Vagina (tissue), 1 donor: Measurements from ENCODE around the gene FANCI.

GRCh38 chr15:85750829-85751270 is 43.9 kb downstream of the KLHL25 start:
- PRO-cap: bidirectional peak, plus-strand start at chr15:85751148, minus-strand start at chr15:85750999
- RAMPAGE, long total RNA: no peak

- PRO-cap: no peak
- RAMPAGE, long total RNA: no peak
Measured at GRCh38 chr15:85757553-85757803, 37.2 kb downstream of the KLHL25 start.

DNA sequence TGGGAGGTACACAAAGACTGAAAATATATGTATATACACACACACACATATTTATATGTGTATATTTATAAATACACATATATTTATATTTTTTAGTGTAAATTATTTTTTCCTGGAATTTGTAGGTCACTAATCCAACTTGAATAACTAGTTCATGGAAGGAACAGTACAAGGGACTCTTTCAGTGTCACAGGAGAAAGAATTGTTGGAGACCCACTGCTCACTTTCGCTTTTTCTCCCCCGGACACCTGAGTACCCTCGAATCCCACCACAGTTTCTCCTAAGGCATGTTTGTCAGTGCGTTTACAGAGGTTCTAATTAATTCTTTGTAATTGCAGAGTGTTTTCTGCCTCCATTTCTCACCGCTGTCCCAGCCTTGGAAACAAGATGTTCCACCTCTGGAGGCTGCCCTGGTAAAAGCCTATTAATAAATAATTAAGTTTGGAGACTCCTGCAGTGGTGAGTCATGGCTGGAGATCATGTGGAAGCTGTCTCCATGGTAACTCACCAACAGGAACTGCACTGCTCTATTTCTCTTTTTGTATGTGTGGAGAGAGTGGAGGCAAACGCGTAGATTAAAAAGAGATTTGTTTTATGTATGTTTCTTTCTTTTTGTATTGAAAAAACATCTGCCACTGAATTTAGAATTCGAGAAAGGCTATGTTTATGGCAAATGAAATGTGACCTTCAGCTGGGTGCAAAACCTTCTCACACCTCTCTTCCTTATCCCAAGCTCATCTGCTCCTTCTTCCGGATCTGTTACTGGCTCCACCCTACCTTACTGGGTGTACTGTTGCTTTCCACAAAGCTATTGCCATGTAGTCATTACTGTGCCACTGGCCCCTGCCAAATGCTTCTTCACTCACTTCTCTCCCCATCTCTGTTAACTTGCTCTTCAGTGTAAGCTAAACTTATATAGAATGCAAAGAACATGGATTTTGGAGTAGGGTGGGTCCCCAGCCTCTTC is 778.8 kb downstream of the NTRK3 start:
- PRO-cap: no peak
- RAMPAGE, long total RNA: no peak

GRCh38 chr15:88015197-88015586 is 241.3 kb downstream of the NTRK3 start:
- PRO-cap: no peak
- RAMPAGE, long total RNA: no peak

DNA sequence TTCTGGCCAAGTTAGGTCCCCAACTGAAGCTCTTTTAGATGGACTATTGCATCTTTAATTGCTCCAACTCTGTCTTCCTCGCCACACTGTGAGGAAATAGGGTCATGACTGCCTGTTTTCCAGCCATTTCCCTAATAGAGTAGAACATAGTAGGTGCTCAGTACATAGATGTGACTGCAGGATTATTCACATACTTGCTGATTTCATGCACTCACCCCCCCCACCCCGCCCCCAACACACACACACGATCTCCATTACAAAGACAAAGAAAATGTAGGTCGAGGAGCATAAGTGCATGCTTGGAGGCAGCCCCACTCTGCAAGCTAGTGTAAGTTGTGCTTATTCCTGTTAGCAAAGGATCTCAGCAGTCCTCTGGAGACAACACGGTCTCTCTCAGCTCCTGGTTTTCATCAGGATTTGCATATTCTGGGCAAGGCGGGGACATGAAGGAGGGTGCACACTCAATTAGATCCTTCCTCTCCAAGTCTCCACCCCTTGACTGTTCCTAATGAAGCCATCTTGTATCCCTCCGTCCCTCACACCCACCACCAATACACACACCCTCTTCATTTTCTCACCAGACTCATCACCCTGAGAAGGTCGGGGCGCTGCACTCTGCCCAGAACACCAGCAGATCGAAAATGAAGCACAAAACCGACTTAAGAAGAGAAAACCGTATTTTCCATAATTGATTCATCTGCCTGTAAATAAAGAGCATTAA is 63.9 kb downstream of the MRPL46 start:
- PRO-cap: no peak
- RAMPAGE, long total RNA: no peak

GRCh38 chr15:88454887-88455398 is 12.2 kb downstream of the MRPL46 start:
- PRO-cap: no peak
- RAMPAGE, long total RNA: no peak

GRCh38 chr15:88648112-88648811 is 9.4 kb downstream of the ISG20 start:
- PRO-cap: no peak
- RAMPAGE, long total RNA: no peak

DNA sequence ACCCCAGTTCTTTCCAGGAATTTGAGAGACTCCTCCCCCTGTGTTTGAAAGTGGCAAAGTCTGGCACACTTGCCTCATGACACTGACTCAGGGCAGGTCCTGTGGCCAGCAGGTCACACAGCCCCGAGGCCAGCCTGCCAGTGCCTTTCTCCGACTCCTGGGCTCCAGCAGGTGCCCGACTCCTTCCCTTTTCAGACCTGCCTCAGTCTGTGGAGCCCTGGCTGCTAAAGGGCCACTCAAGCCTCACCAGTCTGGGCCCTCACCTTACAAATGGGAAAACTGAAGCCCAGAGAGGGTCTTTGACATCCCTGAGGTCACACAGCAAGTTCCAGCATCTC is 10.0 kb downstream of the ISG20 start:
- PRO-cap: no peak
- RAMPAGE, long total RNA: no peak

- PRO-cap: no peak
- RAMPAGE, long total RNA: no peak
Measured at GRCh38 chr15:88716822-88717224, 78.0 kb downstream of the ISG20 start.

- PRO-cap: unidirectional peak, minus-strand start at chr15:88811629
- RAMPAGE, long total RNA: no peak
Measured at GRCh38 chr15:88811427-88811826, 8.2 kb downstream of the ACAN start.

GRCh38 chr15:88905284-88905993 is 7.7 kb downstream of the MFGE8 start:
- PRO-cap: no peak
- RAMPAGE, long total RNA: no peak

- PRO-cap: bidirectional peak, plus-strand start at chr15:89041228, minus-strand start at chr15:89040930
- RAMPAGE, long total RNA: no peak
Measured at GRCh38 chr15:89040729-89041311, 47.4 kb upstream of the ABHD2 start.

DNA sequence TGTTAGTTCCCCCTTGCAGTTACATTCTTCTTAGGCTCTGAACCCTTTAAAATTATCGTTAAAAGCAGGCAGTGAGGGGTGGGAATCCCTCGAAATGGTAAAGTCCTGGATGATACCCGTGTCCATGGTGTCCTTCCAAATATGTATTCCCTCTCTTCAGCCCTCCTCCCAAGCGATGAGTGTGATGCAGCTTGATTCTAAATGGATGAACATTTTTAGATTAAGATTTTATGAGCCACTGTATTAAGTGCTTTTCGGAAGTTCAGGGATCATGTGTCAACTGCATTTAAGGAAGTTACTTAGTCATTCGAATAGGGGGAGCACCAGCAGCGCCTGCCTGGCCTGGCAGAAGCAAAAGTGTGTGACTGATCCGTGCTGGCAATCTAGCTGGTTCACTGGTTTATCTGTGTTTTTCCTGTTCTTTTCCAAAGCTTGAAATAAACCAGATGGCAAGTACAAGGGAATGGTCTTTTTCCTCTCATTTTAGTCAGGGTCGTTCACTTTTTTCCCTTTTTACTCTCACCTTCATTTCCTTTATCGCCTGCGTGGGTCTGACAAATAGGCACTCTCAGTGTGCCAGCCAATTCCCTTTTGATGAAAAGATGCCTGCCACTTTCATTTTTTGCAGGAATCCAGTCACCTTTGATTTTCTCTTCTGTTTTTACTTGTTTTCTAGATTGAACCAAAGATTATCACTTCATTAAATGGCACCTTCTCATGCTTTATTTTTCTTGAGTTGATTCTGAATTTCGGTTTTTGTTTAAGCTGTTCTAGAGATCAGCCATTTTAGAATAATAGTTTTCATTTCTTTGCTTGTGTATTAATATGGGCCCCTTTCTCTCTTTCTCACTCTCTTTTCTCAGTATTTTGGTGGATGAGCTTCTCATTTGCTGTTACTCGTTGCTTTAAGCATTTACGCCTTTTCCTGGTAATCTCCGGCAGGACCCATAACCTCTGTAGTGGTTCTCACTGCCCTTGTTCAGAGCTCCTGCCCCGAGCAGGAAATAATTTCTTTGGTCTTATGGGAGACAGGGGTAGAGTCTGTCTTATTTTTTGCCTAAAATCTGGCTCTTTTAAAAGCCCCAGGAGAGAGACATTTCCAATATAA is 2.7 kb downstream of the ABHD2 start:
- PRO-cap: bidirectional peak, plus-strand start at position 348 of the sequence, minus-strand start at position 177 of the sequence
- RAMPAGE, long total RNA: no peak

GRCh38 chr15:89186736-89187290 is 34.6 kb downstream of the RLBP1 start:
- PRO-cap: no peak
- RAMPAGE, long total RNA: no peak

DNA sequence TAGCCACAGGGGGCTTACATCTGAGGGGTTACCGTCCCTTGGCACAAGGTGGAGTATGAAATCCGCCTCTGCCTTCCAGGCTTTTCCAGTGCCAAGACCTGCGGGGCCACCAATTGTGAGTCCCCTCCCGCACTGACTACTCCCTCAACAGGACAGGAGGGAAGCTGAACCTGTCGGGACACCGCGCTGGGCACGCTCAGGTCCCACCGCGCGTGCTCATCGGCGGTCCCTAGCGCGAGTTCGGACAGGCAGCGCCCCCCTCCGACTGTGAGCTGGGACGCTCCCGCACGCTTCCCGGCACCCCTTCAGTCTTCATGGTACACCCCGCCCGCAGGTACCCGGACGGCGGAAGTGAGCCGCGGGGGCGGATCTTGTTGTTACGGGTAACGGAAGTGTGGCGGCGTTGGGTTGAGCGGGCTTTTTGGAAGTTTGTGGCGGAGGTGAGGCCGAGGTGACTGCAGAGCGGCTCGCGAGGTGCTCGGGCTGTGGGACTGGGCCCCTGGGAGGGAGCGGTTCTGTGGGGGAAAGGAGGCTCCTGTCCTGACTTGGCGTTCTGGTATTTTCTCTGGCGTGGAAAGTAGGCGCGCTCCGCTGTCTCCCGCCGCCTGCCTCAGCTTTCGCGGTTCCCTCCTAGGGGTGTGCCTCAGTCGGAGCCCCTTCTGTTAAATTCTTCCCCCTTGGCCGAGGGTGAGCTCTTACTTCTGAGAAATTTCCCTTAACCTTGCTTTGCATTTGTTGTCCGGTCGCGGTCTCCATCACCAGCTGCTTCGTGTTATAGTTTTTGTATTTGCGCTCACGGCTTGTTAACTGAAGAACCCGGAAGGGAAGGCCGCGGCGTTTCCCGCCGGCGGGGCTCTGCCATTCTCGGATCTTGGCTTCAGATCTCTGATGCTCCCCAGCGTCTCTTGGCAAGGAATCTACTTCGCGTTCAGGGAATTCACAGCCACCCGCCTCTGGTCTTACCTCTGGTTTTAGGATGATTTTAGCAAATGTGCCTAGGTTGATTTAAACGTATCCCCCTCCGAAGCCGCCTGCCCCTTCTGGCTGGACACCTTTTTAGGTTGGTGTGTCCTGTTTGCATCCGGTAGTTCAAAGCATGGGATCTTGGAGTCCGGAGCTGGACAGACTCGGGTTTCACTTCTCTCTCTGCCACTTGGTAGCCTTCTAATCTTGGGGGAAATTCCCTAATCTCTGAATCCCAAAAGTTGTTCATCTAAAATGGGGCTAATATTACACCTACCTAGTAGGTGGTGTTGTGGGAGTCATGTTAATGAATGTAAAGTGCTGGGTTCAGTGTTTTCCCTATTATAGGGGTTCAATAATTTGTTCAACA is at the start of gene FANCI:
FANCI (plus strand) TSS at position 386 of the 1,333 bp plus-strand sequence.
- PRO-cap: bidirectional peak, plus-strand start at position 386 of the sequence, minus-strand start at position 307 of the sequence
- RAMPAGE, long total RNA: start-site peak on the plus strand centred at position 417 of the sequence, 70 bp wide, 59 reads

DNA sequence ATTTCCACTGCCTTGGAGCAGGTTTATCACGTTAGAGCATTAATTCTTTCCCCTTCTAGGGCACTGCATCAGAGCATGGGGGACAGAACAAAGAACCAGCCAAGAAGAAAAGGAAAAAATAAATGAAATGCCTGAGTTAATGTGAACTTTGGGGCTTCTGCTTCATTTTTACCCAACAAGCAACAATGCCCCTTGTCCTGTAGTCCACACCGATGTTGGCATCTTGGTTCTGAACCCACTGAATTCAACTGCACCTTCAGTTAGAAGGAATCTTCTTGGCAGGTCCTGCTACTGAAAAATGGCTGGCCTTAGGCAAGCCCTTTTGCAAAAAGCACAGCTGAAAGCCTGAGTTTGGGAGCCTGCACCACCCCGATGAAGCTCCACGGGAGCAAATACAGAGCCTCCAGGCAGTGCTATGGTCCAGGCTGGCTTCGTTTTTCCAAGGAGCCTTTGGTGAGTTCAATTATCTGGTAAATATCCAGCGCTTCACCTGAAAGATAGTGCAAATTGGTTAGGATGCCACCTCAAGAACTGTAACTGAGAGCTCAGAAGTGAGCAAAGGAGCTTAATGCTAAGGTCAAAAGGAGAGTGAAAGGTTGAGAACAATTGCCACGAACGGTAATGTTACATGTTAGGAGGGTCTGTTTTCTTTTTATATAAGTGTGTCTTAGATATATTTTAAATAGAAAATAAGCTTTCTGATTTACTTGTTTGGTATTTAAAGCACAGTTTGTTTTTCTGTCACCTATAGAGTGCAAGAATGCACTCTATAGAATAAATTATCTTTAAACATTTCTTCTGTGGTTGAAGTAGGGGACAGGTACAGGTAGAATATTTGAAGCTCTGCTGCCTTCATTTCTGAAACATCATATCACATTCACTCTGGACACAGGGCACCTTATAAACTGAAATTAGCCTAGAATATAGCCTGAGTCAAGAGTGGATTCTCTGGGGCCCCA is 18.0 kb downstream of the POLG start:
- PRO-cap: no peak
- RAMPAGE, long total RNA: start-site peak on the plus strand centred at position 382 of the sequence, 236 bp wide, 11 reads

DNA sequence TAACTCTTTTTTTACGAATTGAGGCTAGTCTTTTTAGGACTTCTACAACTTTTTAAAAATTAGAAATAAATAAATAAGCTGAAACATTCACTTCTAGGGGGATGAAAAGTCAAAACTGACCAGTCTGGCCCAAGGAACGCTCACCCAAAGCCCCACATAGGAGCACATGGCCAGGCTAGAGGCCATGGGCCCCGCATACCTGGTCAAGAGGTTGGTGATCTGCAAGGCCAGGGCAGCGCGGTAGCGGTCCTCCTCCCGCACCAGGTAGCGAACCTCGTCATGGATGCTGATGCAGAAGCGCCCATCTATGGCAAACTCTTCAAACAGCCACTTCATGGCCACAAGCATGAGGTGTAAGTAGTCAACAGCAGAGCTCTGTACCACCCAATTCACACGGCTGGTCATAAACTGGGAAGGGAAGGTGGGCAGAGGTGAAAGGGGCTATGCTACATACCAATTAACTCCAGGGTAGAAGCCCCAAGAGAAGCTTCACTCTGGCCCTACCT is 16.2 kb downstream of the POLG start:
- PRO-cap: no peak
- RAMPAGE, long total RNA: no peak

DNA sequence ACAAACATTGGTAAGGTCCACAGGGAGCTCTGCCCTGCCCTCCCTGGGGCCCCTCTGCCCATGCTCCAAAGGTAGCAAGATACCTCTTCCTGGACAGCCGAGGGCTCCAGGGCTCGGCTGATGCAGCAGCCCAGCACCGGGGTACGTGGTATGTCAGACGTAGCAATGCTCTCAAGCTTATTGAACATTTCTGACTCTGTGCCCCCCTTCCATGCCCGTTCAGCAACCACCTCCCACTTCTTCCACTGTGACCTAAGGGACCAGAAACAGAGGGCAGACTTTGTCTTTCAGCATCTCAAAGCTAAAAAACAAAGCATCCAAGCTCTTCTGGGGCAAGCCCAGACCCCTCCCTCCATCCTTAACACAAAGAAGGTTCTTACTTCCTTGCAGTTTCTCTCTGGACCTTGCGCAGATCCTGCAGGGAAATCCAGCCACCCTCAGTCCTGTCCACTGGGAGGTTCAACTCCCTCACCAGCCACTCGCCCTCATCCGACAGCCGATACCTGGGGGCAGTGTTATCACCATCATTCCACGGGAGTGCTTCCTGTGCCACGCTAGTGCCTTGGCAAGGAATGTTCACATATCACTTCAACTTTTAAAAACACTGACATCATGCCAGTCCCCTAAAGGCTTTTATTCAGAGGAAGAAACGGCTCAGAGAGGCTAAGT is 15.6 kb downstream of the POLG start:
- PRO-cap: no peak
- RAMPAGE, long total RNA: no peak

DNA sequence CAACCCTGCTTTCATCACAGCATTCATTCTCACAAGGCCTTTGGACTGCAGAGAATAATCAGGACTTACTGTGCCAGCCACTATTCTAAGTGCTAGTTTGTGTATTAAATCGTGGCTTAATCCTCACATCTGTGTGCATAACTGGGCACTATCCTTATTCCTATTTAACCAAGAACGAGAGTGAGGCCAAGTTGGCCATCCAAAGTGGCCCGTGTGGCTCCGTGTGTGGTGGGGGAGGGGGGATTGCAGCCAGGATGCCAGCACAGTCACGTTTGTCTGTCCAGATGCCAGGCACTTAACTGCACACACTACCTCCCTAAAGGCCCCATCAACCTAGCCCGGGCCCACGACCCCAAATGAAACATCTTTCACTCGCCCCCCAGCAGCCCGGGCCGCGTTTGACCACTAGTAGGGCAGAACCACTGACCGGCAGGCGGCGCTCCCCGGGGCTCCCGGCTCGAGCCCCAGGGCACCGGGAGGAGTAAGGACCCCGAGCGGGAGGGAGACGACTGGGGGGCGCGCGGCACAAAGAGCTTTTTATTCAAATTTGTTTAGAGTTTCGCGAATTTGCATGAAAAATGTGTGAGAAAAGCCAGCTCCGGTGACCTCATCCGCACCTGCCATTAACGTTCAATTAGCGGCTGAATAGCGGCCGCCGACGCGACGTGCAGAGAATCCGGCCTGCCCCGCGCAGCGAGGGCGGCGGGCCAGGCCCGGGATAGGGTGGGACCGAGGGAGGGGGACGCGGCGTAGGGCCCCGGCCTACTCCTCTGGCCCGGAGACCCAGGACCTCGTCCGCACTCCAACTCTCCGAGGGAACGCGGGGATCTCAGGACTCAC is 64.6 kb upstream of the POLG start:
- PRO-cap: no peak
- RAMPAGE, long total RNA: no peak

GRCh38 chr15:89430379-89431236 is 65.8 kb downstream of the RHCG start:
- PRO-cap: no peak
- RAMPAGE, long total RNA: no peak